K562 (cell line): ENCODE results near the gene ZNF85.

- RAMPAGE, long total RNA, result no peak
- RRBS, result 7% methylated on average over 24 of the region's 56 CpGs
PRO-cap:
- standard, result no peak
- CoPRO, capped RNA only, 2 experiments, result no peak in any of the 2 experiments
- CoPRO, capped and uncapped RNA, 2 experiments, result no peak in any of the 2 experiments
- CoPRO, uncapped RNA only, 2 experiments, result no peak in any of the 2 experiments
CAGE:
- cytosol, long polyA plus RNA, result no peak
- long polyA plus RNA, result no peak
- nucleolus, long total RNA, result no peak
- nucleus, long polyA plus RNA, result no peak
These were observed 1.1 kb downstream of the HAPLN4 start for GRCh38 chr19:19261222-19262279.

GRCh38 chr19:19390107-19390761, 15.2 kb upstream of the GATAD2A start:
- RAMPAGE, long total RNA, result no peak
- RRBS, result no CpG with 5 or more reads among the region's 6 CpGs
PRO-cap:
- standard, result no peak
- CoPRO, capped RNA only, 2 experiments, result no peak in any of the 2 experiments
- CoPRO, capped and uncapped RNA, 2 experiments, result no peak in any of the 2 experiments
- CoPRO, uncapped RNA only, 2 experiments, result no peak in any of the 2 experiments
CAGE:
- cytosol, long polyA plus RNA, result no peak
- long polyA plus RNA, result no peak
- nucleolus, long total RNA, result no peak
- nucleus, long polyA plus RNA, result no peak

DNA sequence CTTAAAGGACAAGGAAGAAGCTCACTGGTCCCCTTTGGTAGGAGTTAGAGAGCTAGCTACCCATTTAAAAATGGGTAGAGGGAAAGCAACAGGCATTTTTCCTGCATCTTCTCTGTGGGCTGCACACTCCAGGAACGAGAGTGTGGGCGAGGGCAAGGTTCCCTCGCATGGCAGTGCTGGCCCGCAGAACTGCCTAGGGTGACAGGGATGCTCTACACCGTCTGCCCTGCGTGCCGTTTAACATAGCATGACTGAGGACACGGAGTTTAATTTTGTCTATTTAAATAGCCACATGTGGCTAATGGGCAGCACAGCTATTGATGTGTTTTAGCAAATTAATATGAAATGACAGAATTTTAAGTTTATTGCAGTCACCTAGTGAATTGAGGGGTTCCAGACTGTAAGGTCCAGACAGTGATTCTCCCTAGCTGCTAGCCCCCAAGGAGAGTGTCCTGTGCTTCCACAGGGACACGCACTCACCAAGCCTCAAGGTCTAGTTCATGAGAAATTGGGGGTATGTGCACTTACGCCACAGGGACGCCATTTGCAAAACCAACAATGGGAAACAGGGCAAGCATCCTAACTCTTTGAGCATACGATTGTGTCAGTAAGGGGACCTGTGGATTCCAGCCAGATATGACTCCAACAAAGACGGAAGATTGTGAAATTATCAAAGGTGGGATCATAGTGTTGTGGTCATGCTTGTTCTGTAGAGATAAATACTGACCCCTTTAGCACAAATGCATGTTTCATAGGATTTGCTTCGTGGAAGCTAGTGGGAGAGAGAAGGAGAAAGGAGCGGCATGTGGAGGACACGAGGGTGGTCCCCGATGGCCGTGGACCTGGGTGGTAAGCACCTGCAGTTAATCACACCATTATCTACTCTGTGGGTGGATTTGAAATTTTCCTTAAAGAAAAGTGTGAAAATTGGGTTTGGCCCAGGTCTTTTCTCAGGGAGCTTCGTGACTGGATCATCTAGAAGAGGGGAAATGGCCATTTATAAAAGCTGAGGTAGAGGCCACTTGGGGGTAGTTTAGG, 37.7 kb downstream of the GATAD2A start:
- RAMPAGE, long total RNA, result no peak
- RRBS, result no CpG with 5 or more reads among the region's 19 CpGs
PRO-cap:
- standard, result no peak
- CoPRO, capped RNA only, 2 experiments, result no peak in any of the 2 experiments
- CoPRO, capped and uncapped RNA, 2 experiments, result no peak in any of the 2 experiments
- CoPRO, uncapped RNA only, 2 experiments, result peak in 1 of 2 experiments; most common plus-strand start position 338 of the sequence (in 1)
CAGE:
- cytosol, long polyA plus RNA, result no peak
- long polyA plus RNA, result no peak
- nucleolus, long total RNA, result no peak
- nucleus, long polyA plus RNA, result no peak

DNA sequence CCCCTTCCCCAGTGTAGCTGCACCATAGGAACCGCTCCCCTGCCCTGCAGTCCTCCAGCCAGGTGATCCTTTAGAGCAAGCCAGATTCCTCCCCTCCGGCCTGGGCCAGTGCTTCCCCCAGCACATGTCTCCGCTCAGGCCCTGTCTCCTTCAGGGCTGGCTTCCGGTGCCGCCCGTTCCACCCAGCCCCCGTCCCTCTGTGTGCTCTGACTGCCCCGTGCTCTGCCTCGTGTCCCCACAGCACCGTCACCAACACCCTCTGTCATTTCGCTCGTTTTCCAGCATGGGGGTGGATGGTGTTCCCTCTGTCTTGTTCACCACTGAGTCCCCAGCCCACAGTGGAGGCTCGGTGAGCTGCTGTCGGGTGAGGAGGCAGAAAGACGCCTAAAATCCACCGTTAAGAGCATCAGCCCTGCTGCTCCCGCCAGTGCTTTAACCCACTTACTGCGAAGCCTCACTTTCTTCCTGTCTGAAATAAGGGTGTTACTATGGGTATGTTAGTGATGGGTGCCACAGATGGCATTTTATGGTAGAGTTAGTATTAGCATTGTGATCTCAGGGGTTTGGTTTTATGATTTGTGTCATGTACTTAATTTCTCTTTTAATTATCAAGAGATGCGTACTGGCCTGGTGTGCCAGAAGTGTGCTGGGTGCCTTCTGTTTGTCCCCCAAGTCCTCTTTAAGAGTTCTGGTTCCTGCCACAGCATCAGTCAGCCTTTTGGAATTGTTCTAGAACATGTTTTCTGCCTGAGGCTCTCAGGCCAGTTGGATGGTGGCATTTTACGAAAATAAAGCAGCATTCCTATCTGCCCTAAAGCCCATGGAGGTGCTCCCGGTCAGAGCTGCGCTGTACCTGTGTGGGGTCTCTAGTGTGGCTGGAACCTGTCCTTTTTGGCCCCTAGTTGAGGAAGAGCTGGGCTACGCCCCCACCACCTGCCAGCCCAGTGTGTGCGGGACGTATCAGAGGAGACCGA, 54.3 kb downstream of the TSSK6 start:
- RAMPAGE, long total RNA, result no peak
- RRBS, result 79% methylated on average over 3 of the region's 26 CpGs
PRO-cap:
- standard, result no peak
- CoPRO, capped RNA only, 2 experiments, result no peak in any of the 2 experiments
- CoPRO, capped and uncapped RNA, 2 experiments, result no peak in any of the 2 experiments
- CoPRO, uncapped RNA only, 2 experiments, result peak in 1 of 2 experiments; most common plus-strand start position 604 of the sequence (in 1)
CAGE:
- cytosol, long polyA plus RNA, result no peak
- long polyA plus RNA, result no peak
- nucleolus, long total RNA, result no peak
- nucleus, long polyA plus RNA, result no peak

DNA sequence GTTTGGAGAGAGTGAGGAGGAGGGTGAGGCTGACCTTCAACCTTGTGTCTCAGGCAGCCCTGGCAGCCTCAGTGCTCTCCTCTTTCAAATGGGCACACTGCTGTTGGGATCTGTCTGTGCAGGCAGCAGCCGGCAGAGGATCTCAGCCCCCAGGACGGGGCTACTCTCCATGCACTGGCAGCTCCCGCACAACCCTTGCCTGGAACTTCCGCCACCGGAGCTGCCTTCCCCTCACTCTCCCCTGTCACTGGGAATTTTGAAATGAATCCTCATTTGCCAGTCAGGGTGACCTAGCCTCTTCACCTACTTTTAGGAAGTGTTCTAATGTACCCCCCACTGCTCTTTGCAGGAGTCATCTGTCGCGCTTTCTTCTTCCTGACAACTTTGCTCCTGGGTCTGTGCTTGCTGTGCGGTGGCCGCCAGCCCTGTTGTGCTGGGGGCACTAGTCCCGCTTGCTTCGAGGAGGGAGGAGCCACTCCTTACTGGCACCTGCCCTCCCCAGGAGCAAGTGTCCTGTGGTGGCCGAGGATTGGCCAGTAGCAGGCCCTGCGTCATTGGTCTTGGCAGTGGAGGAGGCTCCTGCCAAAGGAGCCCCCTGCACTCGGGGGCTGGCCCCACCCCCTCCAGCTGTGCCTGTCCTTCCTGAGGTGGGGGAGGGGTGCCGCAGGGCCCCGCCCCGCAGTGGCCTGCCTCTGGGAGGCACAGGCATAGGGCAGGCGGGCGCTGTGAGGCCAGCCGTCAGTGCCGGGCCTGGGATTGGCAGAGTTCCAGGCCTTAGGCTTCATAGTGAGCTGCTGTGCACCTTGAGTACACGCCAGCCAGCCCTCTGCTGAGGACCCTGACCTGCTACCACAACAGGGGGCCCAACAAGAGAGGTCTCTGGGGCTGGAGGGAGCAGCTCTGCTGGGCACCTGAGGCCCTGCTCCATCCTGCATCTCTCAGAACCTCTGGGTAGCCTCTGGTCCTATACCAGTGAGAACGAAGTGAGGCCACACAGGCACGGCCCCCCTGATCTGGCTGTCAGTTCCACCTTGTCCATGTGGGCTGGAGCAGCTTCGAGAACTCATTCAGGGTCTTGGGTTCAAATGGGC, 53.2 kb downstream of the TSSK6 start:
- RAMPAGE, long total RNA, result no peak
- RRBS, result 91% methylated on average over 5 of the region's 25 CpGs
PRO-cap:
- standard, result no peak
- CoPRO, capped RNA only, 2 experiments, result no peak in any of the 2 experiments
- CoPRO, capped and uncapped RNA, 2 experiments, result no peak in any of the 2 experiments
- CoPRO, uncapped RNA only, 2 experiments, result peak in 1 of 2 experiments; most common plus-strand start position 87 of the sequence (in 1)
CAGE:
- cytosol, long polyA plus RNA, result no peak
- long polyA plus RNA, result no peak
- nucleolus, long total RNA, result no peak
- nucleus, long polyA plus RNA, result no peak

GRCh38 chr19:19618813-19619127, 283 bp upstream of the PBX4 start:
- RAMPAGE, long total RNA, result no peak
- RRBS, result no CpG with 5 or more reads among the region's 20 CpGs
PRO-cap:
- standard, result no peak
- CoPRO, capped RNA only, 2 experiments, result peak in 1 of 2 experiments; most common plus-strand start chr19:19618918 (in 1)
- CoPRO, capped and uncapped RNA, 2 experiments, result no peak in any of the 2 experiments
- CoPRO, uncapped RNA only, 2 experiments, result no peak in any of the 2 experiments
CAGE:
- cytosol, long polyA plus RNA, result no peak
- long polyA plus RNA, result no peak
- nucleolus, long total RNA, result no peak
- nucleus, long polyA plus RNA, result no peak

- RAMPAGE, long total RNA, result no peak
- RRBS, result no CpG with 5 or more reads among the region's 14 CpGs
PRO-cap:
- standard, result no peak
- CoPRO, capped RNA only, 2 experiments, result no peak in any of the 2 experiments
- CoPRO, capped and uncapped RNA, 2 experiments, result no peak in any of the 2 experiments
- CoPRO, uncapped RNA only, 2 experiments, result no peak in any of the 2 experiments
CAGE:
- cytosol, long polyA plus RNA, result no peak
- long polyA plus RNA, result no peak
- nucleolus, long total RNA, result no peak
- nucleus, long polyA plus RNA, result no peak
These were observed 1.2 kb downstream of the ZNF101 start for GRCh38 chr19:19669744-19670416.

- RAMPAGE, long total RNA, result no peak
- RRBS, result no CpG with 5 or more reads among the region's 21 CpGs
PRO-cap:
- standard, result no peak
- CoPRO, capped RNA only, 2 experiments, result no peak in any of the 2 experiments
- CoPRO, capped and uncapped RNA, 2 experiments, result no peak in any of the 2 experiments
- CoPRO, uncapped RNA only, 2 experiments, result no peak in any of the 2 experiments
CAGE:
- cytosol, long polyA plus RNA, result no peak
- long polyA plus RNA, result no peak
- nucleolus, long total RNA, result no peak
- nucleus, long polyA plus RNA, result no peak
These were observed 10.7 kb downstream of the ZNF101 start for GRCh38 chr19:19679029-19680092.

GRCh38 chr19:20068450-20068859, 9.3 kb upstream of the ZNF90 start:
- RAMPAGE, long total RNA, result no peak
- RRBS, result no CpG with 5 or more reads among the region's 12 CpGs
PRO-cap:
- standard, result no peak
- CoPRO, capped RNA only, 2 experiments, result no peak in any of the 2 experiments
- CoPRO, capped and uncapped RNA, 2 experiments, result no peak in any of the 2 experiments
- CoPRO, uncapped RNA only, 2 experiments, result no peak in any of the 2 experiments
CAGE:
- cytosol, long polyA plus RNA, result no peak
- long polyA plus RNA, result no peak
- nucleolus, long total RNA, result no peak
- nucleus, long polyA plus RNA, result no peak

GRCh38 chr19:20154489-20155199, 12.4 kb upstream of the ZNF486 start:
- RAMPAGE, long total RNA, result no peak
- RRBS, result no CpG with 5 or more reads among the region's 12 CpGs
PRO-cap:
- standard, result no peak
- CoPRO, capped RNA only, 2 experiments, result no peak in any of the 2 experiments
- CoPRO, capped and uncapped RNA, 2 experiments, result no peak in any of the 2 experiments
- CoPRO, uncapped RNA only, 2 experiments, result no peak in any of the 2 experiments
CAGE:
- cytosol, long polyA plus RNA, result no peak
- long polyA plus RNA, result no peak
- nucleolus, long total RNA, result no peak
- nucleus, long polyA plus RNA, result no peak

- RAMPAGE, long total RNA, result no peak
- RRBS, result no CpG with 5 or more reads among the region's 5 CpGs
PRO-cap:
- standard, result no peak
- CoPRO, capped RNA only, 2 experiments, result no peak in any of the 2 experiments
- CoPRO, capped and uncapped RNA, 2 experiments, result no peak in any of the 2 experiments
- CoPRO, uncapped RNA only, 2 experiments, result no peak in any of the 2 experiments
CAGE:
- cytosol, long polyA plus RNA, result no peak
- long polyA plus RNA, result no peak
- nucleolus, long total RNA, result no peak
- nucleus, long polyA plus RNA, result no peak
These were observed 133.5 kb downstream of the ZNF737 start for GRCh38 chr19:20432109-20432487.

GRCh38 chr19:20615964-20616341, 45.4 kb downstream of the ZNF626 start:
- RAMPAGE, long total RNA, result no peak
- RRBS, result no CpG with 5 or more reads among the region's 2 CpGs
PRO-cap:
- standard, result no peak
- CoPRO, capped RNA only, 2 experiments, result no peak in any of the 2 experiments
- CoPRO, capped and uncapped RNA, 2 experiments, result no peak in any of the 2 experiments
- CoPRO, uncapped RNA only, 2 experiments, result no peak in any of the 2 experiments
CAGE:
- cytosol, long polyA plus RNA, result no peak
- long polyA plus RNA, result no peak
- nucleolus, long total RNA, result no peak
- nucleus, long polyA plus RNA, result no peak

GRCh38 chr19:20922816-20923926, at the start of gene ZNF85:
Gene ZNF85 (plus strand): TSS chr19:20923251.
- RAMPAGE, long total RNA, result no peak
- RRBS, result 3% methylated on average over 3 of the region's 39 CpGs
PRO-cap:
- standard, result no peak
- CoPRO, capped RNA only, 2 experiments, result no peak in any of the 2 experiments
- CoPRO, capped and uncapped RNA, 2 experiments, result no peak in any of the 2 experiments
- CoPRO, uncapped RNA only, 2 experiments, result no peak in any of the 2 experiments
CAGE:
- cytosol, long polyA plus RNA, result no peak
- long polyA plus RNA, result no peak
- nucleolus, long total RNA, result no peak
- nucleus, long polyA plus RNA, result no peak

DNA sequence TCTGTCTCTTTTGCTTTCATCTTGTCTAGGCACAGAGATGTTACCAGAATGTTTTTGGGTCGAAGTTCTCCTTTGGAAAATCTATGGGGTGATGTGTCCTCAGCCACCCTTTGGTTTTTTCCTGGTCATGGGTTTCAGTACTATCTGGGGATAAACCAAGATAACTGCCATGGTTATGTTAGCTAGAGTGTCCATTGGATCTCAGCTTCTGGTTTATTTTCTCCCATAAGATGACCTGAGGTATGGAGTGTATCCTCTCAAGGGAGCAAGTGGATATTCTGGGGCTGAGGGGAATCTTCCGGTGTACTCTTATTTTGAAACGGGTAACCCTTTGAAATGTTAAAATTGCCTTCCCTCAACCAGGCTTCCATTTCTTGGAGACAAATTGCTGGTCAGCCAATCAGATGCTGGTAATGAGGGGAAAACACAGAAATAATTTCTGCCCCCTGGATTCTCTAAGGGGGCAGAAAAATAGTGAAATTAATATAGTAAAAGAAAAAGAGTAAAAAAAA, 1.5 kb downstream of the ZNF493 start:
- RAMPAGE, long total RNA, result no peak
- RRBS, result no CpG with 5 or more reads among the region's 3 CpGs
PRO-cap:
- standard, result no peak
- CoPRO, capped RNA only, 2 experiments, result no peak in any of the 2 experiments
- CoPRO, capped and uncapped RNA, 2 experiments, result no peak in any of the 2 experiments
- CoPRO, uncapped RNA only, 2 experiments, result no peak in any of the 2 experiments
CAGE:
- cytosol, long polyA plus RNA, result no peak
- long polyA plus RNA, result no peak
- nucleolus, long total RNA, result no peak
- nucleus, long polyA plus RNA, result no peak

- RAMPAGE, long total RNA, result no peak
- RRBS, result no CpG with 5 or more reads among the region's 5 CpGs
PRO-cap:
- standard, result no peak
- CoPRO, capped RNA only, 2 experiments, result no peak in any of the 2 experiments
- CoPRO, capped and uncapped RNA, 2 experiments, result no peak in any of the 2 experiments
- CoPRO, uncapped RNA only, 2 experiments, result no peak in any of the 2 experiments
CAGE:
- cytosol, long polyA plus RNA, result no peak
- long polyA plus RNA, result no peak
- nucleolus, long total RNA, result no peak
- nucleus, long polyA plus RNA, result no peak
These were observed 932 bp downstream of the ZNF429 start for GRCh38 chr19:21506355-21506713.

GRCh38 chr19:21586557-21587381, 81.4 kb downstream of the ZNF429 start:
- RAMPAGE, long total RNA, result no peak
- RRBS, result 92% methylated on average over 25 of the region's 62 CpGs
PRO-cap:
- standard, result no peak
- CoPRO, capped RNA only, 2 experiments, result no peak in any of the 2 experiments
- CoPRO, capped and uncapped RNA, 2 experiments, result no peak in any of the 2 experiments
- CoPRO, uncapped RNA only, 2 experiments, result no peak in any of the 2 experiments
CAGE:
- cytosol, long polyA plus RNA, result no peak
- long polyA plus RNA, result no peak
- nucleolus, long total RNA, result no peak
- nucleus, long polyA plus RNA, result no peak

- RAMPAGE, long total RNA, result no peak
- RRBS, result no CpG with 5 or more reads among the region's 3 CpGs
PRO-cap:
- standard, result no peak
- CoPRO, capped RNA only, 2 experiments, result no peak in any of the 2 experiments
- CoPRO, capped and uncapped RNA, 2 experiments, result no peak in any of the 2 experiments
- CoPRO, uncapped RNA only, 2 experiments, result no peak in any of the 2 experiments
CAGE:
- cytosol, long polyA plus RNA, result no peak
- long polyA plus RNA, result no peak
- nucleolus, long total RNA, result no peak
- nucleus, long polyA plus RNA, result no peak
These were observed 45.6 kb upstream of the ZNF43 start for GRCh38 chr19:21881640-21881890.